Measurements from ENCODE around the gene CHPF2.

DNA sequence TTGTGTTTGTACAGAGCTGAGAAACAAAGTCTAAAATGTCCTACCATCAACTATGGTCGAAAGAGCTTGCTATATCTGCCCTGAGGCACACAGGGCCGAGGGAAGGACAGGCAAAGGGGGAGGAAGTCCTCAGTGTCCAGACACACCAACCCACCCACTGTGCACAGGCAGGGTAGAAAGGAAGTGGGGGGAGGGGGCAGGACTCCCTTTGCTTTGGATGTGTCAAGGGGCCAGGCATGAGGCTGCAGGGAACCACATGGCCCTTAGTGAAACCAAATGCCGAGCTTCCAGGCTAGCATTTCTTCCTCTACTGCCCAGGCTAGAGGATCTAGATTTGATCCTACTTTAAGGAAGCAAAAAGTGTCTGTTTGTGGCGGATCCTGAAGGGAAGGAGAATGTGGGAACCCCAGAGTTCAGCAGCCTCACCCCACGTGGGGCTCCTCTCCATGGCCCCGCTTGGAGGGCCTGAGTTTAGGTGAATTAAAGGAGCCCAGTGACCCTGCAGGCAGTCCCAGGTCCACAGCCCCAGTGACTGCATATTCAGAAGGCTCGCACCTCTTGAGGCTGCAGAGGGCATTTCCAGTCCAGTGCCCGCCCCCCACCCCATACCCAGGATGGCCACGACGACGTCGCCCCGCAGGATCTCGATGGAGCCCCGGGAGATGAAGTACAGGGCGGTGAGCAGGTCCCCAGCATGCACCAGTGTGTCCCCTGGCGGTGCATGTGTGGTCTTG lies 28.4 kb downstream of the KCNH2 start:
- PRO-cap, result no peak

- PRO-cap, result unidirectional peak, plus-strand start at chr7:150974737; bidirectional peak, plus-strand start at chr7:150975319, minus-strand start at chr7:150975131
Observed at GRCh38 chr7:150974386-150975456, 3.4 kb downstream of the KCNH2 start.

- PRO-cap, result bidirectional peak, plus-strand start at chr7:150993782, minus-strand start at chr7:150993510
Observed at GRCh38 chr7:150993248-150994022, 2.6 kb downstream of the NOS3 start.

- PRO-cap, result no peak
Observed at GRCh38 chr7:151019075-151019379, 5.3 kb downstream of the ATG9B start.

DNA sequence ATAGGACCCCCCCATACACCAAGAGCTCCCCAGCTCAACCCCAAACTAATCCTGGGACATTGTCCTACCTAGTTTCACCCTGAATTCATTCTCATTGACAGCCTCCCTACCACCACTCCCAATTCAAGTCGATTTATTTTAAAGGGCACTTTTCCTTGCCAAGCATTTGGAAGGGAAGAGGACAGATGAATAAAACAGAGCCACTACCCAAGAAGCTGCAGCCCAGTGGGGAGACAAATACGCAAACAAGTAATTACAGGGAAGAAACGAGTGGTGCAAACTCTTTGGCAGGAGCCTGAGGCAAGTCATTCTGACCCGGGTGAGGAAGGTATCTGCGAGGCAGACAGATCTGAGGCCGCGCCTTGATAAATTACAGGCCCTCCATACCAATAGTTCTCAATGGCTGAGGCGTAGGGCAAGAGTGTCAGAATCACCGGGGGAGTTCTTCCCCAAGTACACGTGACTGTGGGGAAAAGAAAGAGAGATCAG lies 1.7 kb upstream of the ABCB8 start:
- PRO-cap, result no peak

GRCh38 chr7:151027669-151028368 lies 431 bp upstream of the ABCB8 start:
- PRO-cap, result bidirectional peak, plus-strand start at chr7:151028452, minus-strand start at chr7:151028258

- PRO-cap, result no peak
Observed at GRCh38 chr7:151033296-151033888, 5.1 kb downstream of the ABCB8 start.

DNA sequence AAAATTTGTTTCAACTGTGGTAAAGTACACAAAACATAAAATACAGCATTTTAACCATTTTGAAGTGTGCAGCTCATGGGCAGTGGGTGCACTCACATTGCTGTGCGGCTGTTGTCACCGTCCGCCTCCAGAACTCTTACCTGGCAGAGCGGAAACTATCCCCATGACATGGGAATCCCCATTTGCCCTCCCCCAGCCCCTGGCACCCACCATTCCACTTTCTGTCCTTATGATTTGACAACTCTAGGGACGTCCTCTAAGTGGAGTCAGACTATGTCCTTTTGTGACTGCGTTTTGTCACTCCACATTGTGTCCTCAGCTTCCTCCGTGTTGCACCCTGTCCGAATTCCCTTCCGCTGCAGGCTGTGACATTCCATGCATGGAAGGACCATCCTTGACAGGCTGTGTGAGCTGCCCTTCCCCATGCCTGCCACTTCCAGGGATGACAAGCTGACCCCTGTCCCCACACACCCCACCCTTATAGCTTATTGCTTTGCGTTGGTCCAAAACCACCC lies 8.7 kb downstream of the ABCB8 start:
- PRO-cap, result no peak

- PRO-cap, result no peak
Observed at GRCh38 chr7:151061739-151062194, 2.4 kb downstream of the SLC4A2 start.

DNA sequence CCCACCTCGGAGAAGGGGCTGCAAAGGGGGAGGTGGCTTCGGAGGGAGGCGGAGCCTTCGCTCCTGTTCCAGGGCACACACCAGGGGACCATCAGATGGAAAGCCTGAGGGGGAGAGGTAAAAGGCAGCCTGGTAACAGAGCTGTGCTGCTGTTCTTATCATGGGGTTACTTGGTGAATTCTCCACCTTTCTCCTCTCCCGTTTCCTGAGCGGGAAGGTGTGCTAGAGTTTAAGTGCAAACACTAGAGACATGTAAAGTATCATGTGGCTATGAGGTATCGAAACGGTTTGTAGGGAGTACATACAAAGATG lies 1.7 kb downstream of the FASTK start:
- PRO-cap, result no peak

DNA sequence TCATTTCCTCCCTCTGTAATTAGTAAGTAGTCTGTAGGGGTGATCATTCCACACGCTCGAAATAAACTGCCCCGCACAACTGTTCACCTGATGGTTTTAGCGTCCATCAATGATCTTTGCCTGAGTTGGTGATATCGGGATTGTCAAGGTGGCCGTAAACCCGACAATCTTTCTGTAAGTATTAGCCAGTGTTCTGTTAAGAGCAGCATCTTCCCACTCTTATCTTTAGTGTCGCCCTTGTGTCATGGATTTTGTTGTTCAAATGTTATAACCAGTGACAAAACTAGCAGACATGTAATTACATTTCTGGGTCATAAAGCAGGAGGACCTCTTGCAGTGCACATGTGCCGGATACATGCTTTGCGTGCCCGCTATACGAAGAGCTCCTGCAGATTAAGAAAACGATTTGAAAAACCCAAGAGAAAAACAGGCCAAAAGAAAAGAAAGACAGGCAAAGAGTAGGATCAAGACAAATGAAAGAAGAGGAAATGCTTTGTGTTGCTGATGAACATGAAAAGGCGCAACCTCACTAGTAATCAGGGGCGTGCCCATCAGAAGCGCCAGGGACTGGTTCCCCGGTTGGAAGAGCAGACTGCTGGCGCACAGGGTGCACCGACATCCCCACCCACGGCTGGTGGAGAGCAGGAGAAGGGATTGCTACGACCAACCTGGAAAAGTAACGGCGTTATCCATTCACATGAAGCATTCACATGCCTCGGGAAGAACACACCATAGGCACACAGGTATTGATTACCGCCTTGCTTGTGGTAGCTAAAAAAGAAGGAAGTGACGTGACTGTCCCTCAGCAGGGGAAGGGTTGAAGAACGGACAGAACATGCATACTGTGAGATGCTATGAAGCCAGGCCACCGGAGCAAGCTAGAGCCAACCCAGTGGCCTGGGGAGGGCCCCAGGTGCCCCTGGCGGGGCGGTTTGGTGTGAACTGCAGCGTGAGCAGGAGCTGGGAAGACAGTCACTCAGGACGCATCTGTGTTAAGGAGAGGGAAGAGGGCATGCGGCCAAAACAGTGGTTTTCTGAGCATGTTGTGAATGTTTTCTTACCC lies 18.1 kb downstream of the AGAP3 start:
- PRO-cap, result no peak

- PRO-cap, result no peak
Observed at GRCh38 chr7:151141778-151142230, 25.7 kb downstream of the GBX1 start.

- PRO-cap, result no peak
Observed at GRCh38 chr7:151188064-151188381, 973 bp upstream of the ASB10 start.

- PRO-cap, result no peak
Observed at GRCh38 chr7:151207355-151207780, 2.1 kb upstream of the IQCA1L start.

GRCh38 chr7:151232307-151232642 lies at the start of gene CHPF2:
TSS of gene CHPF2 (plus strand) at chr7:151232483.
- PRO-cap, result bidirectional peak, plus-strand start at chr7:151232499, minus-strand start at chr7:151232412

- PRO-cap, result no peak
Observed at GRCh38 chr7:151232643-151233873, 775 bp downstream of the CHPF2 start.

- PRO-cap, result no peak
Observed at GRCh38 chr7:151235863-151237187, 4.0 kb downstream of the CHPF2 start.

DNA sequence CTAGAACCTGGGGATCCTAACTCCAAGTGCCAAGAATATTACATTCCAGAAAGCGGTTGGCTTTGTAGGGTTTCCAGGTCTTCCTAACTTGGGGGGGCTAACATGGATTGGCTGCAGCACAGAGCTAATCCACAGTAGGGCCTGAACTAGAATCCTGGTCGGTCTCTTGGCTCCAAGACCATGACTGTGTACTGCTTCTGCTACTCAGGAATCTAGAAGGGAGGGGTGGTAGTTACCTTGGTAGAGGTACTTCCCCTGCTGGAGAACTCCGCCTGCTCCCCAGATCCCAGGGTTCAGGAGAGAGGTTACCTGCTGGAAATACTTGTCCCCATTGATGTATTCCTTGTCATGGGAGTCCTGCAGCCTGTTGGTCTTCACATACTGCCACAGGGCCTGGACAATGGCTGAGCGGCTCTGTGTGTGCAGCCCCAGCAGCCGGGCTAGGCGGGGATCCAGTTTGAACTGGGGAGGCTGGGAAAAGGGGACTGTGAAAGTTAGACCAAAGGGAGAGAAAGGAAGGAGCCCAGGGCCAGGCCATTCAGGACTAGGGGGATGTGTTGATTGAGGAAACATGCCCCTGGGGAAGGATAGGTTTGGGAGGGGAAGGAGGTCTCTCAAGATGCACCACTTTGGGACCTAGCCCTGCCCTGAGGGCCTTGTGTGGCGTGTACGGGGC lies 7.2 kb downstream of the SMARCD3 start:
- PRO-cap, result no peak

DNA sequence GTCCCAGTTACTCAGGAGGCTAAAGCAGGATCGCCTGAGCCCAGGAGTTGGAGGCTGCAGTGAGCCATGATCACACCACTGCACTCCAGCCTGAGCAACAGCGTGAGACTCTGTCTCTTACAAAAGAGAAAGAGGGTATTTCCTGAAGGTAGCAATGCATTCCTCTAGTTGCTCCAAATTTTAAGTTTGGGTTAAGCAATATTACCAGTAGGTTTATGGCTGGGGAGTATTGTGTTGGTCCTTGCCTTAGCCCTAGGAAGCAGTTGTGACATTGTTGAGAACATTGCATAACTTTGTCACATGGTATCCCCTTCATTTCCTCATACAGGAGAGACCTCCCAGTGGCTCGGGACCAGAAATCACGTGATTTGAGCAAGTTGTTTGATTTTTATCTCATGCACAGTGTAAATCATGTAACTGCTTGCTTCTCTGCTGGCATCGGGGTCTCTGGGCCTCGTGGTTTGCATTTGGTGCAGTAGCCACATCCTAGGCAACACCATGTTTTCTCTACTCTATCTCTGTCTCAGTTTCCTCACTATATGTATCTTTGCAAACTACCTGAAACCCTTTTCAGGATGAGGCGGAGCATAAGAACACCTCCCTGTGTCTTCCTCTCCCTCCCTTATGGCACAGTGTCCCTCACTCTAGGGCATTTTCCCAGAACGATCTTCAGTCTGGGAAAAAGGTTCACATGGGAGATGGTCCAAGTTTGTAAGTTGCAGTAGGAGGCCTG lies 23.5 kb upstream of the SMARCD3 start:
- PRO-cap, result no peak

DNA sequence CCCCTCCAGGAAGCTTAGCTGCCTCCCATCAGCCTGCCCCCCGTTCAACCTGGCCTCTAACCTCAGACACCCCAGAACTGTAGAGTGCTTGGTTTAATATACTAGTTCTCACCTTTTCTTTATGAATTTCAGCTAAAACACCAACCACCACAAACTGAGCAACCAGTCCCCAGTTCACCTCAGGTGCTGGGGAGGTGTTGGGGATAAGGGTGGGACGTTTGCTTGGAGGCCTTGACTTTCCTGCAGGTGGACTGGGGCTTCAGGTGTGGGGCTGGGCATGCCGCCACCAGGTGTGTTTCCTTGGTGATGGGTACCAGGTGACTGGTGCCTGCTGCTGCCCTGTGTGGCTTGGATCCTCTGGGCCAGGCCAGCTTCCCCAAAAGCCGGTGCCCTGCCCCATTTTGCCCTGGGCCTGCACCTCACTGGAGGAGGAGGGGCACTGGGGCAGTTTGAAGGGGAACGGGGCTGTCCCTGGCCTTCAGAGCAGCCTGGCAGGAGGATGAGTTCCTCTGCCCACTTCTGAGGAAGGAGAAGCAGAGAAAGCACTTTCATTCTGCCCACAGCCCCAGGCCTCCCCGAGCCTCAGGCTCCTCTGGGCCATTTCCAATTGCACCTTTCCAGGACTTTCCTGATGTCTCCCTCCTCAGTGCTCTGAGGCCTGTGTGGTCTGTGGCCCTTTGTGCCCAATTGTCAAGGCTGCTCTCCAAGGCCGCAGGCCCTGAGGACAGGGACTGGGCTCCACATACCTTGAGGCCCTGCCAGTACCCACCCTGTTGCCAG lies 25.1 kb upstream of the SMARCD3 start:
- PRO-cap, result no peak